Osteoblast (primary cell): Measurements from ENCODE around the genes HACD4 and IFNE.

- CAGE, long polyA plus RNA = no peak
- RRBS = no CpG with 5 or more reads among the region's 5 CpGs
Observed at GRCh38 chr9:16985742-16986142, 115.3 kb upstream of the BNC2 start.

DNA sequence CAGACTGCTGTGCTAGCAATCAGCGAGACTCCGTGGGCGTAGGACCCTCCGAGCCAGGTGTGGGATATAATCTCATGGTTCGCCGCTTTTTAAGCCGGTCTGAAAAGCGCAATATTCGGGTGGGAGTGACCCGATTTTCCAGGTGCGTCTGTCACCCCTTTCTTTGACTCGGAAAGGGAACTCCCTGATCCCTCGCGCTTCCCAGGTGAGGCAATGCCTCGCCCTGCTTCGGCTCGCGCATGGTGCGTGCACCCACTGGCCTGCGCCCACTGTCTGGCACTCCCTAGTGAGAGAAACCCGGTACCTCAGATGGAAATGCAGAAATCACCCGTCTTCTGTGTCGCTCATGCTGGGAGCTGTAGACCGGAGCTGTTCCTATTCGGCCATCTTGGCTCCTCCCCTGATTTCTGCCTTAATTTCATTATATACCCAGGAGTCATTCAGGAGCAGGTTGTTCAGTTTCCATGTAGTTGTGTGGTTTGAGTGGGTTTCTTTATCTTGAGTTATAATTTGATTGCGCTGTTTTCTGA is 155.9 kb downstream of the CNTLN start:
- CAGE, long polyA plus RNA = no peak
- RRBS = no CpG with 5 or more reads among the region's 26 CpGs

- CAGE, long polyA plus RNA = no peak
- RRBS = no CpG with 5 or more reads among the region's 10 CpGs
Observed at GRCh38 chr9:19050399-19050638, 1.1 kb downstream of the RRAGA start.

DNA sequence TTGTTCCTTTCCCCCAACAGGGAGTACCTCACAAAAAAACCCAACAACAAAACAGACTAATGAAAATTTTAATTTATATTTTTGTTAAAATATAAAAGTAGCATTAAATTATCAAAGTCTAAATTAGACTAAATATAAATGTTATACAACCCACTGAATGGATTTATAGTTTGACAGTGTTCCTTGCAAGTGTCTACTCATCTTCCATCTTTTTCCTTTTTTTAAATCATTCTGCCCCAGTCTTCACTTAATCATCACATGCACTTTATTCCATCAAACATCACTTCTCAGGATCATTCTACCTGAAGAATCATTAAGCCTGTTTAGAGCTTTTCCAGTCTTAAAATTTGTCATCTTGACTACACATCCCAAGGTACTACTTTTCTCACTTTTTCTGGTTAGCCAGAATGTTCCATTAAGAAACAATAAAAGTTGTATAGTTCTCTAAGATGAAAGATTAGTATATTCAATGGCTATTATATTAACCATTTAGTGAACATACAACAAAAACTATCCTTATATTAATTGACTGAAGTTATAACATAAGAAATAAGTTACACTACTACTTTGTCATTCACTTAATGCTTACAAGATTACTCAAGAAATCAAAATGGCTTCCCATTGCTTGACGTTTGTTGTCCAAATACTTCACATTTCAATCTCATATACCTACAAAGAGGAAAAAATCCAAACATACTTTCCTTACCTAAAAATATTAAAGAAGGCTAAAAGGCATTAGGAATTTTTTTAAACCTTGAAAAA is 6.4 kb downstream of the RRAGA start:
- CAGE, long polyA plus RNA = no peak
- RRBS = no CpG with 5 or more reads among the region's 1 CpG

DNA sequence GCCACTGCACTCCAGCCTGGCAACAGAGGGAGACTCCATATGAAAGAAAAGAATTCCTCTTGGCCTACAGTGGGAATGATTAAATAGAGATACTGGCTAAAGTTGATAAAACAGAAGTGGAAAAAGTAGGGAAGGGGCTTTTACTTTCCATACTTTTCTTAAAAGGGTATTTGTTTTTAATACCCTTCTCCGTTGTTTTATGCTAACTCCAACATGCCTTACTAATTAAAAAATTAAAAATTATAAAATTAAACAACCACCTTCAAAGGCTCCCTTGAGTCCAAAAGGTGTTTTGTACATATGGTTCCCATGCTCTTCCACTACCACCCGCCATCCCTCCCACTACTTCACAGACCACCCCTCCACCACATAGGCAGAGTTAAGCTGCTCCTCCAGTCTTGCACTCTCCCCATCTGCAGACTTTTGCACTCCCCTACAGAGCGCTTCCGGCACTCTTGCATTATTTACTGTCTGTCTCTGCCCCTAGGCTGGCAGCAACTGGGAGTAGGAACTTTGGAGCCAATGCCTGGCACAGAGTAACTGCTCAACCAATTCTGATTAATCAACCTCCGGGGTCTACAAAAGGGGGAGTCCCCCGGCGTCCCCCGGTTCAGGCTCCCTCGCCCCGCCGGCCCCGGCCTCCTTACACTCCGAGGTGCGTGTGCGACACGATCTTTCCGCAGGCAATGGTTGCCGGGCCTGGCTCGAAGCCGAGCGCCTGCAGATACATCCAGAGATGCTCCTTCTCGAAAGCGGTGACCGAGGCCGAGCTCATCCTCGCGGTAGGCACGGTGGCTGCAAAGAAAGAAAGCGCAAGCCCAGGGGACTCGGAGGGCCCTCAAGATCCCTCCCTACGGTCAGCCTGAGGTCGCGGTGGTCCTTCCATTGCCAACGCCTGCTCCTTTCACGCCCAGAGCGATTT is 566 bp downstream of the HAUS6 start:
- CAGE, long polyA plus RNA = no peak
- RRBS = 1% methylated on average over 9 of the region's 36 CpGs

- CAGE, long polyA plus RNA = no peak
- RRBS = no CpG with 5 or more reads among the region's 1 CpG
Observed at GRCh38 chr9:19147968-19148128, 20.6 kb upstream of the PLIN2 start.

DNA sequence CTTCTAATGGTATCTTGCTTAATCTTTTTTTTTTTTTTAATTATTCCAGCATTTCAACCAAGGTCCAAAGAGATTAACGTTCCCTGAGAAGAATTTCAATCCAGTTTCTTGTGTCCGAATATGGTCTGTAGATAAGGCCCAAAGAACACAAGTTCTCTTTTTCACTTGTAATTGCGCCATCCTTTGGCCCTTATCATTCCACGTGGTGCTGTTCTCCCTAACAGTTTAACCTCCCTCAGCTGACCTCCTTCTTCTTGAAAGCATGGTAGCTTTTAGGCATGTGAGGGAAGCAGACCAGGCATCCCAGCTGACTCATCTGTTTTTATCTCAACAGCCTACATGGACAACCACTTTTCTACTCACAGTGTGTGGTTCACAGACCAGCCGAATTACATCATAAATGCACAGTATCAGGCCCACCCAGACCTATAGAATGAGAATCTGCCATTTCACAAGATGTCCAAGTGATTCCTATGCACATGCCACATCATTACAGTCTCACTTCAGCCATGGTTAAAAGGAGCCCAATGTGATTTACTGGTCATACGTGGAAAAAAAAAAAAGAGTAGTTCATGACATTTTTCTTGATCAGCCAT is 26.9 kb upstream of the PLIN2 start:
- CAGE, long polyA plus RNA = no peak
- RRBS = no CpG with 5 or more reads among the region's 6 CpGs

DNA sequence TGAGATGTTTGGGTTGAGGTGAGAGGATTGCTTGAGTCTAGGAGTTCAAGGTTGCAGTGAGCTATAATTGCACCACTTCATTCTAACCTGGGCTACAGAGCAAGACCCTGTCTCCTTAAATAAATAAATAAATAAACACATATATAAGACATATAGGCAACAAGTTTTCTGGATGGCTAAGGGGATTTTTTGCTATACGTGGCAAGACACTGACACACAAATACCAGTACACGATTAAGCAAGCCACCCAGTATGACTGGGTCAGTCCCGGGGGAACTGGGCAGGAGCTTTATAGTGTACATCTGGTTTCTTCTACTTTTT is 46.8 kb upstream of the PLIN2 start:
- CAGE, long polyA plus RNA = no peak
- RRBS = no CpG with 5 or more reads among the region's 3 CpGs

DNA sequence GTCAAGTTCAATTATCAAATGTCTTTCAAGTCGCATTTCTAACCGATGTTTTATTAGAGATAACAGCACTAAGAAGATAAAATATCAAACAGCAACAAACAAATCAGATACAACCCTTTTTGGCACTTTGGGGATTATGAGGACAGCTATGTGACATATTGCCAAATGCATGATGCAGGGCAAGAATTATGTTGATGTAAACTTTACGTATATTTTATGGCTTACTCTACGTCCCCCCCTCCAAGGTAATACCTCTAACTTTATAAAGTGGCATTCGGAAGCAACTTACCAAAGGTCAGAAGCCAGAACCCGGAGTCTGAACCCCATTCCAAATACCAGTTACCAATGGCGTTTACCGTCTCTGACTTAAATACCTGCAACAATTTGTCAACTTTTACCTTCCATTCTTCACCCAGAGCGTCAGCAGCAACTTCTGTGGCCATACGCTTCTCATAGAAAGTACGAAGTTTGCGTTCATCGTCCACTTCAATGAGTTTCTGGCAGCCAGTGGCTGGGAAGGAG is 886 bp downstream of the RPS6 start:
- CAGE, long polyA plus RNA = no peak
- RRBS = no CpG with 5 or more reads among the region's 13 CpGs

DNA sequence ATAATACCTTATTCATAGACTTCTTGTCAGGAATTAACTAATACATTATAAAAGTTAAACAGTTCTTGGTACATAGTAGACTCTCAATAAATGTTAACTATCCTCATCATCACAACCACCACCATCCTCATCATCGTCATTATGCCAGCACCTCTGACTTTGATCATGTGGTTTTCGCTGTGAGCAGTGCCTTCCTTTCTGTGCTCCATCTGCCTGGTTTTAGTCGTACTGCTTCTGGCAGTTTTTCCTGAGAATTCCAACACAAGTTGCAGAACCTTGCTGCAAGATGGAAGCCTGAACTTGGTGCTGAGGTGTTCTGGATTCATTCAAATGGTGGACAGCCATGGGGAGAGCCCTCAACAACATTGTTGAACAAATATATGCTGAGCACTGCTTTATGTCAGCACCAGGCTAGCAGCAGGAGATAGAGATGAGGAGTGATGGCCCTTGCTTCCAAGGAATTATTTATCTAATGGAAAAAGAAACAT is 7.2 kb upstream of the RPS6 start:
- CAGE, long polyA plus RNA = no peak
- RRBS = no CpG with 5 or more reads among the region's 3 CpGs

- CAGE, long polyA plus RNA = no peak
- RRBS = no CpG with 5 or more reads among the region's 9 CpGs
Observed at GRCh38 chr9:19431331-19431786, 22.6 kb downstream of the ACER2 start.

DNA sequence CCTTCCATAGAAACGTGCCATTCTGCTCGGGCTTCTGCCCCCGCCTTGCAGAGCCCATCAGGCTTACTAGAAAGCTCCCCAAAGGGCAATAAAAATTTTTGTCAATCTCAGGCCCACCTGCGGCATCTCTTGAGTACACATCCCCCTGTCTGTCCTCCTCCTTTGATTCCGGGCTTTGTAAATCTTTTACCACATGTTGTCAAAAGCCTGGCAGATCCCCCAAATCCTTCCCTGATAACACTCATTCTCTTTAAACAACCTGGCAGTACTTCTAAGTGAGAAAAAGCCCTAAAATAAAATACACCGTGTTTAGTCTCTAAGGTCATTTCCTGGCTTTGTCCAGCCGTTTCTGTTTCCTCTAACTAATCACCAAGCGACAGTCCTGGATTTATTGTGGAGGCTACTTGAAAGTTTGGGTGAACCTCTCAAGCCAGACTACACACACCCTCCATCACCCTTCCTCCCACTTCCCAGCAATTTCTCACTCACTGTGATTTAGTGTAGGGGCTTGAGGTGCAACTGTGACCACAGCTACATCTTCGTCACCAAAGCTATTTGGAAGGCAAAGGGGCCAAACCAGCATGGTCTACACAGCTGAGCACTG is 239.9 kb upstream of the SLC24A2 start:
- CAGE, long polyA plus RNA = no peak
- RRBS = no CpG with 5 or more reads among the region's 9 CpGs

- CAGE, long polyA plus RNA = no peak
- RRBS = no CpG with 5 or more reads among the region's 4 CpGs
Observed at GRCh38 chr9:20314860-20315506, 307.3 kb downstream of the MLLT3 start.

DNA sequence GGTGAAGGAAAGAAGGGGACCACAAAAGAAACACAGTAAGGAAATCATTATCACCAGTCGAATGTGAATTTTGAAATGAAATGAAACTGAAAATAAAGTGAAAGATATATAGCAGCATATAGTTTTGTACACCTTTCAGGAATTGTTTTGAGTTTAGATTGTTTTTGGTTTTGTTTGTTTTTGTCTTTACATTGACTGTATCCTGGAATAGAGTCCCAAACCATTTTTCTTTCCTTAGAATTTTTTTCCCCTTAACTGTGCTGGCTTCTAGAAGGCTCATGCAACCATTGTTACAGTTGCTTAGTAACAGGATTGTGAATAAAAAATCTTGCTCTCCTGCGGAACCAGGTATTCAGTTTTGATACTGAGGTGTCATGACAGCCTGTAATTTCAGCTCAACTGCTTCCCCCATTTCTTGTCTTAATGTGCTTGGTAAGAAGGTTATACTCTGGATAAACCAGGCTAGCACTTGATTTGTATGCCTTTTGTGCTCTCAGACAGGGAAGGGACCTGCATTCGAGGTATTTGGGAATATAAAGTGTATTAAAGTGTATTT is 42.0 kb downstream of the FOCAD start:
- CAGE, long polyA plus RNA = no peak
- RRBS = no CpG with 5 or more reads among the region's 3 CpGs

GRCh38 chr9:21030268-21030975 is 1.0 kb downstream of the HACD4 start:
- CAGE, long polyA plus RNA = no peak
- RRBS = no CpG with 5 or more reads among the region's 7 CpGs

- CAGE, long polyA plus RNA = start-site peak on the minus strand at chr9:21031622-21031642, 343 and 269 reads in 2 replicates
- RRBS = 45% methylated on average over 3 of the region's 52 CpGs
Observed at GRCh38 chr9:21030976-21031920, at the start of gene HACD4. TSS of gene HACD4 (minus strand) at chr9:21031640.

DNA sequence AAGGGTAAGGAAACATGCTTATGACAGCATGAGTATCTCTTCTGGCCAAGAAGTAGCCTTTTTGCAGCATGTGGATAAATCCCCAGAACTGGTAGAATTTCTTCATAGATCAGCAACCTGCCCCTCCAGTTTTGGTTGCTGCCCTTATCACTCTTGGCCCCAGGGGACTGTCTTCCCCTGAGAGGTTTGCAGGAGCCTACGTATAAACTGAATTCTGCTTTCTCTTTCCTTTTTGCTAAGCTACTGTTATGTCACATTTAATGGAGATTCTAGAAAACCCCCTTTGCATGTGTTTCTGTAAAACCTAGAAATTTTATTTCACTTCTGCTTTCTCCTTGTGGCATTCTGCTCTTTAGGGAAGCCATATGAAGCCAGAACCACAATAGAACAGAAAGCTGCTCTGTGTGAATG is 3.5 kb downstream of the IFNA2 start:
- CAGE, long polyA plus RNA = no peak
- RRBS = no CpG with 5 or more reads among the region's 1 CpG

DNA sequence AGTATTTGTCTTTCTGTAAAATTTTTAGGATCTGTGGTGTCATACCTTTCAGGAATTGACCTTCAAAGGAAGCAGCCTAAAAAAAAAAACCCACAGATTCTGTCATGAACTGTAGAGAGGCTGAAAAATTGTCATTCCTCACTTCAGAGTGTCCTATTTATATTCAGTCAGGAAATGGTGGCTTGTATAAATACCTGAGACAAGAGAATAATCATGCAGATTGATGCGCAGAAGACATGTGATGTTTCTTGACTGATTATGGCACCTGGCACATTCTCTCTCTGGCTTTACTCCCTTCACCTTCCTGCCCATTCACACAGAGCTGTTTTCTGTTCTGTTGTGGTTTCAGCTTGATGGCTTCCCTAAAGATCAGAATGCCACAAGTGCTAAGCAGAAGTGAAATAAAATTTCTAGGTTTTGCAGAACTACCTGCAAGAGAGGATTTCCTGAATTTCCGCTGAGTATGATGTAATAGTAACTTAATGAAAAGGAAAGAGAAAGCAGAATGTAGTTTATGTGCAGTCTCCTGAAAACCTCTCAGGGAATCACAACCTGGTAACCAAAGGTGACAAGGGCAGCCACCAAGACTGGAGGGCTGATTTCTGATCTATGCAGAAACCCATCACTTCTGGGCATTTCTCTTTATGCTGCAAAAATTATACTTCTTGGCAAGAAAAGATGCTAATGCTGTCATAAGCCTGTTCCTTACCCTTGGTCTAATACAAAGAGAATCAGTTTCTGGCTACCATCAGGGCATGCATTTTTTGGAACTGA is 4.0 kb downstream of the IFNA1 start:
- CAGE, long polyA plus RNA = no peak
- RRBS = no CpG with 5 or more reads among the region's 2 CpGs

- CAGE, long polyA plus RNA = no peak
- RRBS = no CpG with 5 or more reads among the region's 3 CpGs
Observed at GRCh38 chr9:21482031-21482624, at the start of gene IFNE. TSS of gene IFNE (minus strand) at chr9:21482313.

DNA sequence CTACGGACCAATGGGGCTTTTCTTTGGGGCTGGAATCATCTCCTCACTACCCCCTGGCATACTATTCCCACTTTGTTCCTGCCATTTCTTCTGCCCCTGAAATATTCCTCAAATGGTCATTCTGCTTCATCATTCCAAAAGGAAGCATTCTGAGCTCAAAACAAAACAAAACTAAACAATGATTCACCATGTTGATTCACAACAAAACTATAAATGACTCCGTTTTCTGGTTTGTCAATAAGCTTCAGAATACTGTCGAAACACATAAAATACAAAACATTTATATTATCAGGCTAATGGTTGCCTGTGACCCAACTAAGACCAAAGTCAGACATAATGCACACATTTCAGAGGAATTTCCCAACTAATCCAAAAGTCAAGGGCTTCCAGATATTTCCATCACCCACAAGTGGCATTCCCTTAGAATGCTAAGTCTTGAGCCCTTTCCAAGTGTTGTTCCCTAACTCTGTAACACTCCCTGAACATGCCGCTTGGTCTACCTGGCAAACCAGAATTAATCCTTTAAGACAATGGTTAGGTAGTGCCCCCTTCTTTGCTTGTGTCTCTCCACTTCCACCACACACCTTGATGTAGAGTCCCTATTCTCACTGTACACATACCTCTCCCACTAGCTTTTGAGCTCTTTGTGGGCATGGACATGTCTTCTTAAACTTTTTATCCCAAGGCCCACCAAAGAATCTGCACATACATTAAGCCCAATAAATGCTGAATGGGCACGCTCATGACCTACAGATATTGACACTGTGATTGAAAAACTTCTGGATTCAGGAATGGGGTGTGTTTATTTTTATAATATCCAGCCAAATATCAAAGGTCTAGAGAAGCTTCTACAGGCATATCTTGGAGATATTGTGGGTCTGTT is 37.7 kb upstream of the IFNE start:
- CAGE, long polyA plus RNA = no peak
- RRBS = no CpG with 5 or more reads among the region's 5 CpGs